Measurements from ENCODE around the genes PPCDC and C15orf39.

- PRO-cap = no peak
These were observed 11.2 kb downstream of the SEMA7A start for GRCh38 chr15:74422423-74423060.

GRCh38 chr15:74434207-74434555 lies 423 bp upstream of the SEMA7A start:
- PRO-cap = no peak

DNA sequence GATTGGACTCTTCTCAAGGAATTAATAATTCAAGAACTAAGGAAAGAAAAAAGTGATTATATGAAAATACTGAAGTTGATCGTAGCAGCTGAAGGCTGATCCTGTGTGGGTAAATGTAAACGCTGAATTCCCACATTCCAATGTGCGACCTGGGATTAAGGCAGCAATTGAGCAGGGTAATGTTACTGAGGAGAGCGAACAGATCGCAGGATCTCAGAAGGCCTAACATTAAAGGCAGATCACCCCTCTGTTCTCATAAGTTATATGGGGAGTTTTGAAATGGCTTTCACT lies 908 bp upstream of the UBL7 start:
- PRO-cap = no peak

GRCh38 chr15:74621532-74622268 lies 6.1 kb downstream of the CLK3 start:
- PRO-cap = no peak

GRCh38 chr15:74802250-74803163 lies 10.1 kb upstream of the LMAN1L start:
- PRO-cap = no peak

DNA sequence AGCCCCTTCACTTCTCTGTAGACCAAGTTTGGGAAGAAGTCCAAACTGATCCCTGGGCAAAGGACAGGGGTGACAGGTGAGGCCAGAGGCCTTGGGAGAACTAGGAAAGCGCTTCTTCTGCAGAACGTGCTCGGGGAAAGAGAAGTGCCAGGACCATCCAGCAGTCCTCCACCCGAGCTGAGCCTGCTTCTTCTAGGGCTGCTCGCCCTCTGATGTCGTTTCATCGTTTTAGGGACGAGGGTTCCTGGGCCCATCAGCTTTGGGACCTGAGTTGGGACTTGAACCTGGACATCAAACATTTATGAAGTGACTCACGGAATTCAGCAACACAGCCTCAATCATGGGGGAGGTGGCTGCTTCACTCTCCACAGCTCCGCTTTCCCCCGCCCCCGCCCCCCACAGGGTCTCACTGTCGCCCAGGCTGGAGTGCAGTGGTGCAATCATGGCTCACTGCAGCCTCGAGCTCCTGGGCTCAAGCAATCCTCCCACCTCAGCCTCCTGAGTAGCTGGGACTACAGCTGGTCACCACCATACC lies 547 bp upstream of the SCAMP2 start:
- PRO-cap = unidirectional peak, minus-strand start at position 211 of the sequence

DNA sequence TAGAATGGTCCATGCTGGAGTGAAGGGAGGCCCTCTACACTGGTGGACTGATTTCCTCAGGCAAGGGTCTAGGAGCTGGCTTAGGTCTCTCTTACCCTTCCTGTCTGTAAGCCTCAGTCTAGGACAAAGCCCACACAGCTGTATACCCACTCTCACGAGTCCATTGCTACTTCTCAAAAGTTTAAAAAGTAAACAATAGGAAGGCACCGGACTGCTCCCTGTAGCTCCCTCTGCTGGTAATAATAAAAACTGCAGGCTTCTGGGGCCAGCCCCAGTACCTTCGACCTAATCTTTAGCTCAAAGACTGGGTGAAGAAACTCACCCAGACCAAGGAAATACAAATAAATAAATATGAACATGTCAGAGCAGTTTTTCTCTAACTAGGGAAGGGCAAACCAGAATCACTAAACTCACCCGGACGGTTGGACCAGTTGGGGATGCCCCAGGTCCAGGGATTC lies 5.1 kb downstream of the FAM219B start:
- PRO-cap = no peak

GRCh38 chr15:74956510-74956705 lies 164 bp downstream of the RPP25 start:
- PRO-cap = no peak

DNA sequence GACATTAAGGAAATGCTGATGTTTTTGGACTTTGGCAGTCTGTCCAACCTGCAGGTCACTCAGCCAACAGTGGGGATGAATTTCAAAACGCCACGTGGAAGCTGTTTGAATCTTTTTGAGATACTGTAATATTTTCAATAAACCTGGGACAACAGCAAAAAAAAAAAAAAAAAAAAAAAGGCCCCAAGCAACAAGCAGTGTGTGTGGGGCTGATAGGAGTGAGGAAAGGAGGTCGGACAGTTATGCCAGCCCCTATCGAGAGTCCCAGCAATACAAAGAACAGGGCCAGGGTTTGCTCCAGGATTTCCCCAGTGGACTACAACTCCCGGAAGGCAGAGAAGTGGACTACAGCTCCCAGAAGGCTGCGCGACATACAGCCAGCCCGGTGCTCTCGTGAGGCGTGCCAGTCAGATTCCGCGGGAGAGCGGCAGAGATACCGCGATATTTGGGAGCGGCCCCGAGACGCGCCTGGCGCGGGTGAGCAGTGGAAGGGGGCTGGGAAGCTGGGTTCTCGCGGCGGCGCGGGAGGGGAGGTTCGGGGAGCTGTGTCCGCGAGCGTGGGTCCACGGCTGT lies at the start of gene PPCDC:
PPCDC (plus strand) TSS at position 441 of the 573 bp plus-strand sequence.
- PRO-cap = bidirectional peak, plus-strand start at position 460 of the sequence, minus-strand start at position 320 of the sequence

- PRO-cap = no peak
These were observed 40.5 kb downstream of the PPCDC start for GRCh38 chr15:75063715-75064367.

GRCh38 chr15:75073185-75073542 lies 49.8 kb downstream of the PPCDC start:
- PRO-cap = no peak

GRCh38 chr15:75149933-75150586 lies 51.6 kb upstream of the C15orf39 start:
- PRO-cap = no peak

DNA sequence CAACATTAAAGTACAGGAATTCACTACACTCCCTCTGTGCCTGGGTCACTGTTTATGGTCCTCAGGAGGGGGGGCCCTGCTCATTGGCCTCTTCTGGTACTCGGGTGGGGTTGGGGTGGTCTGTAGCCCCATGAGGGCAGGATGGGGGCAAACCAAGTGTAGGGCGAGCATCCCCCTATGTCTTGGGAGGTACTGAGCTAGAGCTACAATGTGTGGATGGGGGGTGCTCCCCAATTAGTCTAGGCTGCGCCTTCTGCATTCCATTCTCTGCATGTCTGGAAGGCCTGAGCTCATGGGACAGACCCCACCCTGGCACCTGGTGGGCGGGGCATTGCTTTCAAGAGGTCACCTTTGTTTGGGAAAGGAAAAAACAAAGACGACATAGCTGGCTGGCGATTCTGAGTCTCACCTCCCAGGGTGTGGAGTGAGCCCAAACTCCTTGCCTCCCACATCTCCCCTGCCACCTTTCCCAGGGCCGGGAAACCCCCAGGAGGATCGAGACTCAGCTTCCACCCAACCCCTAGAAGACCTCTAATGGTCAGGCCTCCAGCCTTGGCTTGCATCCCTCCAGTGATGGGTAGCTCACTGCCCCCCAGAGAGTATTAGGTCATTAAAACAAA lies 45.0 kb upstream of the C15orf39 start:
- PRO-cap = bidirectional peak, plus-strand start at position 395 of the sequence, minus-strand start at position 207 of the sequence

DNA sequence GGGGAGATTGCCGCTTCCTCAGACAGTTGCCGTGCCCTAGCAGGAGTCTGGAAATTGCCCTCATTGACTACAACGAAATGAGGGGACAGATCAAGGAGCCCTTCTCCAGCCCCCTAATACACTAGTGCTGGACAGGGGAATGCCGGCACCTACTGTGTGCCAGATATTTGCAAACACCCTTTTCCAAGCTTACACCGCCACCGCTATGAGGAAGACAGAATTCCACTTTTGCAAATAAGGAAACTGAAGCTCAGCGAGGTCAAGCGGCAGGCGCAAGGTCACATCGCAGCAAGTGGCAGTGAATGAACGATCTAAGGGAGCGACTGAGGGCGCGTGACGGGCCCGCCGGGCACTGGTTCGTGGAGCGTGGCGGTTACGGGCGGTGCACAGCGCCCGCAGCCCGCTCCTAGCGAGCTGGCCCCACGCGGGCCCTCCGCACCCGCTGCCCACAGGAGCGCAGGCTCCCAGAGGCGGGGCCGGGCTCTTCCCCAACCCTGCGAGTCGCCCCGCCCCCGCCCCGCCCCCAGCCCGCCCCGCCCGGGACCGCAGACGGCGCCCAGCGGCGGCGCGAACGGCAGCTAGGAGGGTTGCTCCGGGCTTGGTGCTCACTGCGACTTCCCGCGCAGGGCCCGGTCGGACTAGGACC lies at the start of gene C15orf39:
C15orf39 (plus strand) TSS at position 548 of the 646 bp plus-strand sequence.
- PRO-cap = bidirectional peak, plus-strand start at position 548 of the sequence, minus-strand start at position 458 of the sequence

- PRO-cap = no peak
These were observed 15.7 kb upstream of the MAN2C1 start for GRCh38 chr15:75384004-75384531.

DNA sequence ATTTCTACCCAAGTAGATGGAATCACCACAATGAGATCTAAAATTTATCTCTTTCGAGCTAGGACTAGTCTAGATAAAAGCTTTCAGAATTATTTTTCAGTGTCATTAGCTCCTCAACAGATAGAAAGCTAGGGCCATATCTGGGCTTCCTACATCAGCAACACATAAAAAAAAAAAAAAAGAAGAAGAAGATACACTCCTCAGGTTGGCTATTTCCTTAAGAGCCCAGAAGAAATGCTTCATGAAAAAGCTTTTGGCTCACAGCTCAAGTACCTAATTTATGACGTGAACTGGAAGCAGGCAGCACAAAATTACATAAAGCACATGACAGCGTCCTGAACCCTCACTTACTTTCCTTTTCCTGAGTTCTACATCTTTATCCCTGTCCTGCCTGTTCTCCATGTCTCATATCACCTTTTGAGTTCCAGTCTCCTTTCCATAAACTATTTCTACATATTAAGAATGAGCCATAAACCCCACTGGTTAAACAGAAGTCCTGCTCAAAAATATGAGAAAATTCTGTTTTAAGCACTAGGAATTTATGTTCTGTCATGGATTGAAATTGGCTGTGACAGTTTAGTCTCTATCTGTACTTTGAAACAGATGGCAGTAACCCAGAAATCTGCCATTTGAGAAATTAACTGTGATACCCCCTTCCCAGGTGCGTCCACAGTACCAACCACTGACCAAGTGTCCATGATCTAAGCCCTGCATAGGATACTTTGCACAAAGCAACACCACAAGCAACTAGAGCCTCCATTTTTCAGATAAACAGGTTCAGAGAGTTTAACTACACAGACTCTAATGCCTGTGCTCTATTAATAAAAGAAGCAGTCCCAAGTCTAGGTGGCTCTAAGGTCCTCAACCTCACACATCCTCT lies 23.2 kb upstream of the MAN2C1 start:
- PRO-cap = no peak

- PRO-cap = bidirectional peak, plus-strand start at chr15:75453188, minus-strand start at chr15:75452956
These were observed 1.6 kb upstream of the SIN3A start for GRCh38 chr15:75452868-75453806.

- PRO-cap = no peak
These were observed 46.7 kb downstream of the PTPN9 start for GRCh38 chr15:75532269-75532866.

DNA sequence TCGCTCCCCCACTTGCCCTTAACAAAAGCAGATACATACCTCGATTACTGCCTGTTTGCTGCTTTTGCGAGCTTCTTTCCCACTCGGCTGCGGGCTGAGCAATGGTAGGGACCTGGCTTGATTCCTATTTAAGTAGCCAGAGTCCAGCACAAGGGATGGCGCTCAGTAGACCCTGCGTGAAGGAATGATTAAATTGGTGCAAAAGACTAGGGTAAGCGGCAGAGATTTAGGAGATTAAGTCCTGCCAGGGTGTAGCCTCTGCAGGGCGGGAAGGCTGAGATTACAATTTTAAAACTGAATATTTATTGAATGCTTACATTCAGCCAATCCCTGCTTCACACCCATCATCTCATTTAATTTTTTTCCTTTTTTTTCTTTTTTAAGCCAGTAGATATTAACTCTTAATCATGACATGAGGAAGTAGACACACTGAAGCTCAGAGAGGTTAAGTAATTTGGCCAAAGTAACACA lies 710 bp upstream of the SNUPN start:
- PRO-cap = no peak

- PRO-cap = no peak
These were observed 3.7 kb downstream of the SNX33 start for GRCh38 chr15:75651250-75651999.

Measured in Calu3 (cell line).